Camera-type eye (tissue), 1 donor: ENCODE data around the gene DPYSL3.

DNA sequence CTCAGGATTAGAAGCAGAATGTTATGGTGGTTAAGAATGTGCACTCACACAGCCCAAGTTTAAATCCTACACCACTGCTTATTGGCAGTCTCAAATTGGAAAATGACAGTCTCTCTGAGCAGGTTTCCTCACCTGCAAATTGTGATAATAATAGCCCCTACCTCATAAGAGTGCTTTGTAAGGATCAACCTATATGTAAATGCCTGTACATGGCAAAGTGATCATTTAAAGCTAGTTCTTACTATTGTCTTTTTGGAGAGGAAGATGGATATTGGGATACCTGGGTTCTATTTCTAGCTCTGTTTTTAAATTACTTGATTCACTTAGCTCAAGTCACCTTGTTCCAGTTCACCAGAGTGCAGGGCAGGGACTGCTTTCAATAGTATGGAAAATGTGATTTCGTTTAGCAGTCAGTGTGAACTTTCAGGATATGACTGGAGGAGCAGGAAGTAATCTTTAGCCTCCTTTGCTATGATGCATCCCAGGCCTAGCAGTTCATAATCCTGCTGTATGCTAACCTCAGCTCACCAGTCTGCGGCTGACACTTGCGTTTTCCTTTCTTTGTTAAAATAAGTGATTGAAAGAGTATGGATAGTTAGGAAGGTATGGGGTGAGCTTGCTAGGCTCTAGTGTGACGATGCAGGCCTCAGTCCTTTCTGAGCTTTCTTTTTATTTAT lies 169.6 kb downstream of the ARHGAP26 start:
- RAMPAGE, long total RNA = no peak

DNA sequence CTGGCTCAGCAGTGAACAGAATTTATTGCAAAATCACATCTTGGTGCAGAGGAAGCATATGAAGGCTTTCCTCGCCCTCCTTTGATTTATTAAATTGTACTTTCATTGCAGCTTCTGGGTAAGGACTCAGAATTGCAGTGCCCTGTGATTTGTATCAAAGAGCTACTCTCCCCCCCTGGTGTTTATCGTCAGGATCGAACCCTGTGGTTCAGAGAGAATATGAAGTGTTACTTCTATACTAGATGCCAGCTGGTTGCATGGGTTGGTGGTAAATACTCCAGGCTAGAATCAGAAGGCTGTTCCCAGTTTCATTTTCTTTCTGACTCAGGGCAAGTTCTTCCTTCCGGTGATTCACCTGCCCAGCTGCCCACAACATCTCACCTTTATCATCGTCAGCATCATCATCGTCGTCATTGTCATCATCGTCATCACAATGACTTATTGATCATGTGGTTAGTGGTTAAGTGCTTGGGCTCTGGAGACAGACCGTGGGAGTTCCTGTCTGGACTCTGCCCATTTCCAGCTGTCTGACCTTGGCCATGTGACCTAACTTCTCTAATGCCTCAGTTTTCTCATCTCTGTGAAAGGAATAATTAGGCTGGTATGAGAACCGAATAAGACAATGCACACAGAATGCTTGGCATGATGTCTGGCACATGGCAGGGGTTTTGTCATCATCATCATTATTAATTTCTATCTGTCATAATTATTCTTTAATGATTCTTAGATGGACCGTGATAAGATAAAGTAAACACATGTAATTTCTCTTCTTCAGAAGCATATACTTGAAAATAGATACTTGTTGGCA lies 238.9 kb downstream of the ARHGAP26 start:
- RAMPAGE, long total RNA = no peak

- RAMPAGE, long total RNA = no peak
Observed at GRCh38 chr5:143056797-143057127, 286.6 kb downstream of the ARHGAP26 start.

GRCh38 chr5:143101828-143102300 lies 301.6 kb downstream of the NR3C1 start:
- RAMPAGE, long total RNA = no peak

GRCh38 chr5:143110398-143110772 lies 293.1 kb downstream of the NR3C1 start:
- RAMPAGE, long total RNA = no peak

GRCh38 chr5:143200682-143201442 lies 202.6 kb downstream of the NR3C1 start:
- RAMPAGE, long total RNA = no peak

DNA sequence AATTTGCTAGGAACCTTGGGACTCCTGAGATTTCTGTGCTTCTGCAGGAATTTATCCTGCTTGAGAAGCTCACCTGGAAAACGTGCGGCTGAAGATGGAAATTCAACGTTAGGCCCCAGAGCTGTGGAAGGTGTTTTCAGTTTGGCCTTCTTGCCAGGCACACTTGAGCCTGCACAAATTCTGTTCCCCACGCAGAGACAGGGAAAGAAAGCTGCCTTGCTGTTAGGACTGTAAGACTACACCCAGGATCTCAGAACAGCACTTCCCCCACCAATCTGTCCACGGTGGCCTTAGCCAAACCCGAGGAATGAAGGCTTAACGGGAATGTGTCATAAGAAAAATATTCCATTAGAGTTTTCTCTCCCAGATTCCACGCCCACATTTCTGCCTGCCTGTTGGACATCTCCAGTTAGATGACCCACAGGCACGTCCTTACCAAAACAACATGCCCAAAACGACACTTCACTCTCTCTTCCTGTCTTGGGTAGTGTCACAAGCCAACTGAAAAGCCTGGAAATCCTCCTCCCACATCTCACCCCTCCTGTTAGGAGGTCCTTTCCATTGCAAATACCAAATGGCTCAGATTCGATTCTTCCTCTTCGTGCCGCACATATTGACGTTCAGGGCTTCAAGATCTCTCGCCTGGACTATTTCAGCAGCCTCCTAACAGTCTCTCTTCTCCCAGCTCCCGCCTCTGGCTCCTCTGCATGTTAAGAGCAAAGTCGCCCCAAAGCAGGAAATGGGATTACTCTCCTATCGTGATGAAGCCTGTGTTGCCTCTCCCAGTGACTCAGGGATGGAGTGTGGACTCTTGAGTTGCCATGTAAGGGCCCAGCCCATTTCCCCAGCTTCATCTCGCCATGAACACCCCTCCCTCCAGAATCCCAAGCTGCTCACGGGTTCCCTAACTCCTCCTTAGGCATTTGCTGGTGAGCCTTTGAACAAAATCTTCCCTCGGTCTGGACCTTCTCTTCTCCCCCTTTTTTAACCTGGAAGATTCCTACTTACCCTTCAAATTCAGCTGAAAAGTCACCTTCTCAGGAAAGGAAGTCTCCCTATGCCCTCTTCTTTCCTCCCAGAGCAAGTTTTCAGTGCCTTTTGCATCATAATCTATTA lies 159.3 kb downstream of the NR3C1 start:
- RAMPAGE, long total RNA = no peak

- RAMPAGE, long total RNA = no peak
Observed at GRCh38 chr5:143399957-143401081, 3.2 kb downstream of the NR3C1 start.

DNA sequence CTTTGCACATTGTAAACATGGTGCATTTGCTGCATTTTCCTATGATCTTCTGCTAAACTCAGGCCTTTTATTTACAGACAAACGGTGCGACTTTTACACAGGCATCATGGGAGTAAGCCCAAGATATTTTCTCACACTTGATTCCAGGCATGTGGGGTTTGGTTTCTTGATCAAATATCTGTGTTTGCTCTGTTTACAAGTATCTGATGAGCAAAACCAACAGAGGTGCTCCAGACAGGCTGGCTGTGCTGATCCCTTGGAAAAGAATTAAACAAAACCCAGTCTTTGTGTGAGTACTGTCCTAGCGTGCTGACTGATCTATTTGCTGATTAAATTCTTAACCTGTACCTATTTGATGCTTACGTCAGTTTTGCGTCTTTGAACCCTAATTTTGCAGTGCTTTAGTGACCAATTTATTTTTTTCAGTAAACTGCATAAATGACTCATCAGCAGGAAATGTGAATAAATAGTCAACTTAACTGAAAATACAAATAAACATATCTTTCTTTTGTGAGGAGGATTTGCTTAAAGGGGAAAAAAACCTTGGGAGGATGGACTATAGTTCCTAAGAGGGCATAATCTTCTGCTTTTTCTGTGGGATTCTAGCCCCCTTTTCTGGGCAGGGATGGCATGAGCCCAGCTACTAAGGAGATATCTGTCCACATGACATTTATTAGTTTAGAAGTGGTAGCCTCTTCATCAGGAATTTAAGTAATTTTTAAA lies 191.8 kb upstream of the NR3C1 start:
- RAMPAGE, long total RNA = no peak

DNA sequence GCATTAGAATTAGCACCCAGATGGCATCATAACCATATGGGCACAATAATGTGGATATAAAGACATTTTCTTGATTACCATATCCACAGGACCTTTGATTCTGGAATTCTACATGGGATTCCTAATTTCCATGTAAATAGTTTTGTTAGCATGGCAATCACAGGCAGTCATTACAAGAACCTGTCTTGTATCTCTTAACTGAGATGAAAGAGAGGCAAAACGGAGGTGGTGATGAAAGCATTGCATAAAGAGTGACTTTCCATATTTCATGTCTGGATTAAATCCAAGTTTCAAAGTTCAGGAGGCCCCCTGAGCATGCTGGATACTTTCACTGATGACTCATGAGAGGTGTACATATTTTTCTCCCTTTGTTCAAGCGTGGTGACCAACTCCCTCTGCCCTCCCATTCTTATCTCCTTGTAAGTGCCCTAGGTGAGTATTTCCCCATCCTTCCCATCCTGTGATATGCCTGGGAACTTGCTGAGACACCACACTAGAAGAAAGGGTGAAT lies 192.7 kb upstream of the NR3C1 start:
- RAMPAGE, long total RNA = no peak

GRCh38 chr5:145493134-145493634 lies 342.0 kb downstream of the PRELID2 start:
- RAMPAGE, long total RNA = no peak

DNA sequence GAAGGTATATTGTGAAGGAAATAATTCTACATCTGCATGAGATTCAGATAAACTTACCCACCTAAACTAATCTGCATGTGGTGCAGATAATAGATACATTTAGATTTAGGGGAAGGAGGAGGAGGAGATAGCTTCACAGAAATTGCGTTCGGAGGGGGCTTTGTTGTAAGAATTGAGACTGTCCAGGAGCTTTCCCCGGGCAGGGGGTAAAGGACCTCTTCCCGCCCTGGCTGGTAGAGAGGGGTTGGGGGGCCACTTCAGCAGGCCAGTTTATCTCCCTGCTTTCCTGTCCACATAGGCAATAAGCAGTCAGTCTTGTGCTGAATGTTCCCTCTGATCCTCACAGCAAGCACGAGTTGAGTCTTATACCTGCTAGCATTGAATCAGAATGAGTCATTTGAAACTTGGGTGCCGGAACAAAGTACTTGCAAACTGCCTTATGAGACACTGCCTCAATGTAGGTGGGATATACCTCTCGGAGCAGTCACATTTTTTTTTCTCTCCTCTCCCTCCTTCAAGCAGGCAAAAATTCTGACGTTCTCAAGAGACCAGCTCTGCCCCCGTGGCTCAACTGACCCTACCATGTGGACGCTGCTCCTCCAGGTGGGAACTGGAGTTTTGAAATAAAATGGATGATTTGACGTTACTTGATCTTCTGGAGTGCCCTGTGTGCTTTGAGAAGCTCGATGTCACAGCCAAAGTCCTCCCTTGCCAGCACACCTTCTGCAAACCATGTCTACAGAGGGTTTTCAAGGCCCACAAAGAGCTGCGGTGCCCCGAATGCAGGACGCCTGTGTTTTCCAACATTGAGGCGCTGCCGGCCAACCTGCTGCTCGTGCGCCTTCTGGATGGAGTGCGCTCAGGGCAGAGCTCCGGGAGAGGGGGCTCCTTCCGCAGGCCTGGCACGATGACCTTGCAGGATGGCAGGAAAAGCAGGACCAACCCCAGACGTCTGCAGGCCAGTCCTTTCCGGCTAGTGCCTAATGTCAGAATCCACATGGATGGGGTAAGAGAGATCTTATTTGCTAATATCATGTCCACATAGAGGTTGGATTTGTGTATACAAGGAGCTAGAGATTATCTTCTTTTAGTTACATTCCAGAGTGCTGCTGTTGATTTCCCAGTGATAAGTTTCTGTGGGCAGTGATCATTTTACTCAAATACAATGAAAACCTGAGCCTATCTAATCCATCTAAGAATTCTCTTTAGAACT lies 1.3 kb downstream of the SH3RF2 start:
- RAMPAGE, long total RNA = no peak

GRCh38 chr5:146027584-146028187 lies 77.7 kb downstream of the PLAC8L1 start:
- RAMPAGE, long total RNA = no peak

DNA sequence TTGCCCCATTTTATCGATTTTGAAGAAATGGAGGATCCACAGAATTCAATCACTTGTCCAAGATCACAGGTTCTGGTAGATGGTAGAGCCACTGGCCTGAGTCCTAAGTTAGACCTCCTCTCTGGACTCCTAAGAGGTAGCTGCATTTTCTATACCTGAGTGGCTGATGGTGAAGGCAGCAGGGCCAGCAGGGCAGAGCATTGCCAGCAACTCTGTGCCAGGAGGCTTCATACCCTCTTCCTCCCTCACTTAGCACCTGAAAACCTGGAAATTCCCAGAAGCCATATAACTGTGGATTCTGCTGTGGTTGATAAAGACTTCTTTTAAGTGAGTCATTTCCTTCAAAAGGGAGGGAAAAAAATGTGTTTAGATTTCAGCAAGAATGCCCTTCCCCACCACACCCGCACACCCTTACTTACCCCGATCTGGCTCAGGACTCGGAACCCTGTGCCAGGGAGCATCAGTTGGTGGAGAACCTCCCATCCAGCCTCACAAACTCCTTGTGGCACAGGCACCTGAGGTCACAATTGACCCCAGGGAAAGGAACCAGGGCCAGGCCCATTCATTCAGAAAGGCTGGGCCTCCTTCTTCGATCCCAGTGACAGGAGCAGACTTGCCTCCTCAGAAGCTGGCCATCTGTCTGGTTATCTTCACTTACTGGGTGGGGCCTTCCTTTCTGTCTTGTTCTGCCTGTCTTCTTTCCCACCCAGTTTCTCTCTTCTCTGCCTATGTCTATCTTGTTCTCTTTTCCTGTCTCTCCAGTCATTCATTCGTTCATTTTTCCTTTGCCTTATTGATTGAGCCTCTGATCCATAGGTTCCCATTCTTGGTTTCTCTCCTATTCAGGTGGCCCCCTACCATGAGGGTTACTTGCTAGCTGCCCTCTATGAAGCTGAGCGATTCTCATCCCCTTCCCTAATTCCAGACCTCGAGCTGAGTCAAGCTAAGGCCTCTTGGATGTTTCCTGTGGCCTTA lies 62.6 kb downstream of the PLAC8L1 start:
- RAMPAGE, long total RNA = no peak

DNA sequence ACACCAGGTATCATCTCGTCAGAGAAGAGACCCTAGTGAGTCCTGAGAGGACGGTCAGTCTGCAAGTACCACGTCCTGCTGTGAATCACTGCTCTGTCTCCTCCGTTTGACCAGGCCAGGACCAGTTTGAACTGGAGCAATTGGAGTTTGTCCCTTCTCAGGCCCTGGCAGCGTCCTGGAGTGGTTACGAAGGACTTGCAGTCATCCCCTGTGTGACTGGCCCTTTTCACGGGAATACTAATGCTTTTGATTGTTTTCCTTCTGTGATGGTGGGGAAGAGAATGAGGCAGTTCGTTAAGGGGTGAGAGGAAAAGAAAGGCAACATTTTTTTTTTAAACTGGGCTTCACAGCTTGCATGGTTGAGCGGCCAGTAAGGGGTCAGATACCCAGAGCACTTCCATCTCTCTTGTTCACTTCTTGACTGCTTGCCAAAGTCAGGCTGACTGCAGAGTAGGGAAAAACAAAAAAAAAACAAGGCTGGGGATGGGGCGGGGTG lies 153.5 kb upstream of the STK32A start:
- RAMPAGE, long total RNA = no peak

- RAMPAGE, long total RNA = no peak
Observed at GRCh38 chr5:147403934-147404797, 105.7 kb downstream of the DPYSL3 start.

DNA sequence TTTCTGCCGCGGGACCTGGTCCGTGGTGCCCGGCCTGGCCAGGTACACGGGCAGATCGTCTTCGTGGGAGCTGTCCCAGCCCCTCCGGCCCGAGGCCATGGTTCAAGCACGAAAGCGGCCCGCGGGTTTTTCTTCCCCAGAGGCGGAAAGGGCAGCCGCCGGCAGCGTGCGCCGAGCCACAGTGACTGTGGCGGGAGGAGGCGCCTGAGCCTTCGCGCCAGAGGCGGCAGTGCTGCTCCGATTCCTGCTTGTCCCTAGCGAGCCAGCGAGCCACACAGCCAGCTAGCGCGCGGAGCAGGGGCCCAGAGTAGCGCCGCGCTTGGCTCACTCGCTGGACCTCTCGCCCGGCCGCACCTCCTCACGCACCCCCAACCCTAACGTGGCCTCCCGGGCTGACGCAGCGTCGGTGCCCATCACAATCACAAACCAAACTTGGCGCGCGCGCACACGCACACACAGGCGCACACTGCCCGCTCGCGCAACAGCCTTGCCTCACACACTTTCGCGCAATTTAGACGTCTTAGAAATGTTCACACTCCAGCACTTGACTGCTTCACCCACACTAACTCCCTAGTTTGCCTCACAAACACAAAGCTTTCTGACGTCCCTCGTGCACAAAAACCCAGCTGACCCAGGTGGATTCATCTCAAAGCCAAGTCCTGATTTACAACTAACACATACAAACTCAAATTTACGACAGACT lies at the start of gene DPYSL3:
TSS of gene DPYSL3 (minus strand) at position 309 of the 703 bp plus-strand sequence.
- RAMPAGE, long total RNA = no peak

GRCh38 chr5:147818364-147818893 lies 13.0 kb downstream of the SPINK1 start:
- RAMPAGE, long total RNA = no peak

DNA sequence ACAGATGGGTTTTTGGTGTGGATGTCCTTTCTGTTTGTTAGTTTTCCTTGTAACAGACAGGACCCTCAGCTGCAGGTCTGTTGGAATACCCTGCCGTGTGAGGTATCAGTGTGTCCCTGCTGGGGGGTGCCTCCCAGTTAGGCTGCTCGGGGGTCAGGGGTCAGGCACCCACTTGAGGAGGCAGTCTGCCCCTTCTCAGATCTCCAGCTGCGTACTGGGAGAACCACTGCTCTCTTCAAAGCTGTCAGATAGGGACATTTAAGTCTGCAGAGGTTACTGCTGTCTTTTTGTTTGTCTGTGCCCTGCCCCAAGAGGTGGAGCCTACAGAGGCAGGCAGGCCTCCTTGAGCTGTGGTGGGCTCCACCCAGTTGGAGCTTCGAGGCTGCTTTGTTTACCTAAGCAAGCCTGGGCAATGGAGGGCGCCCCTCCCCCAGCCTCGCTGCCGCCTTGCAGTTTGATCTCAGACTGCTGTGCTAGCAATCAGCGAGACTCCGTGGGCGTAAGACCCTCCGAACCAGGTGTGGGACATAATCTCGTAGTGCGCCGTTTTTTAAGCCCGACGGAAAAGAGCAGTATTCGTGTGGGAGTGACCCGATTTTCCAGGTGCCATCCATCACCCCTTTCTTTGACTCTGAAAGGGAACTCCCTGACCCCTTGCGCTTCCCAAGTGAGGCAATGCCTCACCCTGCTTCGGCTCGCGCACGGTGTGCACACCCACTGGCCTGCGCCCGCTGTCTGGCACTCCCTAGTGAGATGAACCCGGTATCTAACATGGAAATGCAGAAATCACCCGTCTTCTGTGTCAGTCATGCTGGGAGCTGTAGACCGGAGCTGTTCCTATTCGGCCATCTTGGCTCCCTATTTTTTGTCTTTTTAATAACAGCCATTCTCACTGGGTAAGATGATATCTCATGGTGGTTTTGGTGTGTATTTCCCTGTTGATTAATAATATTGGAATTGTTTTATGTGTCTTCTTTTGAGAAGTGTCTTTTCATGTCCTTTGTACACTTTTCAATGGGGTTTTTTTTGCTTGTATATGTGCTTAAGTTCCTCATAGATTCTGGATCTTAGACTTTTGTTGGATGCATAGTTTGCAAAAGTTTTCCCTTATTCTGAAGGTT lies 40.3 kb upstream of the C5orf46 start:
- RAMPAGE, long total RNA = no peak

- RAMPAGE, long total RNA = no peak
Observed at GRCh38 chr5:147963858-147964853, 57.8 kb upstream of the C5orf46 start.